ENCODE results near the genes RLBP1, PLIN1 and ARPIN.

- RRBS: no CpG with 5 or more reads among the region's 4 CpGs
These were observed 36.4 kb upstream of the ABHD2 start for GRCh38 chr15:89051685-89052424.

DNA sequence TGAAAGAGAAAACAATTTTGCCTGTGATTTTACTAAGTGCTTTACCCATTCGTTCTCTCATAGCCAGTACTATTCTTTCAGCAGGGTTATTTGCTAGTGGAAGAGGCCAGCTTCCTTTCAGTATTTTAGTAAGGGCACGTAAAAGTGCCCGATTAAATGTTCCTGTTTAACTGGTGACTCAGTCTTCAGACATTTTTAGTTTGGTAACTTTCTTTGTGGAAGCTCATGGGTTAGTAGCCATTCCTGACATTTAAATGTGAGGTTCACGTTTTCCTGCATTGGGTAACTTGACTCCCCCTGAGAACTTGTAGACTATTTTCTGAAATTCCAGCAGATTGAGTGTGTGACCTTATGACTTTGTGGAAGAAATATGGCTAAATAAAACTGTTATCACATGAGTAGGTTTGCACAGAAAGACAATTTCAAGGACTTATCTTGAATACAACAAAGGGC is 16.9 kb downstream of the ABHD2 start:
- RRBS: no CpG with 5 or more reads among the region's 4 CpGs

DNA sequence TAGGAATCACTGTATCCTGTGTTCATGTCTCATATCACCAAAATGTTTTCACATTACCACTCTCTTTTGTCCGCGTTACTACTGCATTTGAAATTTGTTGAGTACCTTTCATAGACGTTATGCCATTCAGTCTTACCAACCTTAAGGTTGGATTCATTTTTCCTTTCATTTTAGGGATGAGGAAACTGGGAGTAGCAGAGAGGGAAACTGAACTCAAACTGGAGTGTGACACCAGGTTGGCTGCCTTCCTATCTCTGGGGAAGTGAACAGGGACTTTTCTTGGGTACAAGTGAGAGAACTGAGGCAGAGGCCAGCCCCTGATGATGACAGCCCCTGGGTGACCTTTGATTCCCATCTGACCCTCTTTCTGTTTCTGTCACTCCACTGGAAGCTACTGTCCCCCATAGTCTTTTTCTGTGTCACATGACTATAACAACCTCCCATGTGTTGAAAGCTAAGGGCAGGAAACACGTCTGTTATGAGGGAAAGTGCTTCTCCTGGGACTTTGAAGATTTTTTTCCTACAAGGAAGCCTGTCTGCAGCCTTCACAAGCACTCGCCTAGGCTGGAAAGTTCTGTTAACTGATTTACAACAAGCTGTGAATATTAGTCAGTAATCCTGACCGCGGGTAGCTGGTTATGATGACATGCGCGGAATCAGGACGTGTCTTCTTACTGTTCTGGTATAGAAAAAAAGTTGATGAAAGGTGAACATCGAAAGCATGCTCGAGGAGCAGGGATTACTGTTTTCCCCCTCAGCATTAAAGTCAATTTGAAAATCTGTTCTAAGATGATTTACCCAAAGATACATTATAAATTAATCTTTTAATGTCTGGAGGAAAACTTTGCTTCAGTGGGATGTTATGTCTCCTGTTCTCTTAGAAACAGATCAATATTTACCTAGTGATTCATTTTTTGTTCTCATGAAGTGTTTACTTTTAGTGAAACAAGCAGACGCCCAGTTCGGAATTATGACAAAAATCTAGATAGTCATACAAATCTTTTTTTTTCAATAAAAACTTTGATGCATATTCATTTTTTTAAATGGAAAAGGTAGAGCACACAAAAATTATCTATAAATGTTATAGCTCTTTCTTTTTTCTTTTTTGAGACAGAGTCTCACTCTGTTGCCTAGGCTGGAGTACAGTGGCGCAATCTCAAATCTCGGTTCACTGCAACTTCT is 31.5 kb downstream of the ABHD2 start:
- RRBS: no CpG with 5 or more reads among the region's 16 CpGs

GRCh38 chr15:89122426-89122753 is 34.1 kb downstream of the ABHD2 start:
- RRBS: no CpG with 5 or more reads among the region's 4 CpGs

GRCh38 chr15:89125164-89125979 is 37.1 kb downstream of the ABHD2 start:
- RRBS: no CpG with 5 or more reads among the region's 8 CpGs

DNA sequence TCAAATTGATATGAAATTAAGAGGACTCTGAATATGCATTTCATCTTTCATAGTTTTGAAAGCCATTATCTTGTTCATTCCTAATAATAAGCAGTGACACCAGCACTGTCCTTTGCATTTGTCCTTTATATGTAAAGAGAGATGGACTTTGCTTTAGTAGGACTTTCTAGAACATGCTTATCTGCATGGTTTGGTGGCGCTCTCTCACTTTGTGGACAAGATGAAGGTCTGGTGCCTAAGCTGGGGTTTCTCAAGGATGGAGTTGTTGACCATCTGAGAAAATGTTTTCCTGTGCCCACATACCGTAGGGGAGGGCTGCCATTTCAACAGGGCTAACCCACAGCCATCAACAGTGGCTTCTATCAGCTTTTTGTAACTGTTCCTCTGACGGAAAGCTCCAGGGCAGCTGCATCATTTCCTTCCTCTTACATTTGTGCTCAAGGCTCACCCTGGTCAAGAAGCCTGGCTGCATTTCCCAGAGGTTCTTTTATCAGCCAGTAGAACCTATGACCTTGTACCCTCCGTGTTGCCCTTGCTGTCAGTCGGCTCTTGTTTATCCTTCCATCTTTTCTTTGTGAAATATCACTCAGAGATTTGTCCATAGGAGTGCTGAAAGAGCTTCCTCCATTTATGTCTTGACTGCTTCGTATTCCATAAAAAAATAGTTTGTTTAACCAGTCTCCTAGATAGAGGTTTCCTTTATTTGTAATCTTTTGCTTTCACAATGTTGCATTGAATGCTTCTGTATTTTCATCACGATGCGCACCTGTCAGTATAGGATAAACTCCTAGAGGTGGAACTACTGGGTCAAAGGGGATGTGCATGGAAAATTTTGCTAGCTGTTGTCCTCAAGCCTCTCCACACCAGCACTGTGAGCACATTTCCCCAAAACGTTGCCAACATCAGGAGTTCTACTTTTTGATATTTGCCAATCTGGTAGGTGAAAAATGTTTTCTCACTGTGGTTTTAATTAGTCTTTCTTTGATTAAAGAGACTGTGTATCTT is 44.7 kb downstream of the ABHD2 start:
- RRBS: no CpG with 5 or more reads among the region's 9 CpGs

DNA sequence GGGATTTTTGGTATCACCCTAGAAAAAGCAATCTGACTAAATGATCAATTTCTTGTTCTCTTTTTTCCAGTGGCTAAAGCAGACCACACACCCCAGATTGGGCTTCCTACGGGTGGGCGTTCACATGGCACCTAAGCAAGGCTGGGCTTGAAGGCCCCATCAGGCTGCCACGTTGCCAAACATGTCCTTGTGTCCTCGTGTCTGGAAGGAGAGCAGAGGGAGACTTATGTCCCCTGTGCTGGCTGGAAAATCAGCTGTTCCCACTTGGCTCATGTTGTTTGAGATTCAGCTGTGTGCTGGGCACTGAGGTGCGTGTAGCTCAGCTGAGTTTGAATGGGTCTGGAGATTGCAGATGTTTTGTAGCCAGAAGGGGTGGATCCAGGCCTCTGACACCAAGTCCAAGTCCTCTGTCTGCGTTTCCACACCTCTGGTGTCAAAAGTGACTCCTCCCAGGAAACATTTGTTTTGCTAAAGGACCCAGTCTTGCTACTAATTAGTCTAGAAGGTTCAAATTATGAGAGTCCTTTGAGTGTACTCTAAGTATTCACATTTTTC is 34.6 kb downstream of the RLBP1 start:
- RRBS: no CpG with 5 or more reads among the region's 6 CpGs

- RRBS: 22% methylated on average over 2 of the region's 14 CpGs
These were observed at the start of gene RLBP1 for GRCh38 chr15:89221281-89222050. RLBP1 (minus strand) TSS chr15:89221579.

DNA sequence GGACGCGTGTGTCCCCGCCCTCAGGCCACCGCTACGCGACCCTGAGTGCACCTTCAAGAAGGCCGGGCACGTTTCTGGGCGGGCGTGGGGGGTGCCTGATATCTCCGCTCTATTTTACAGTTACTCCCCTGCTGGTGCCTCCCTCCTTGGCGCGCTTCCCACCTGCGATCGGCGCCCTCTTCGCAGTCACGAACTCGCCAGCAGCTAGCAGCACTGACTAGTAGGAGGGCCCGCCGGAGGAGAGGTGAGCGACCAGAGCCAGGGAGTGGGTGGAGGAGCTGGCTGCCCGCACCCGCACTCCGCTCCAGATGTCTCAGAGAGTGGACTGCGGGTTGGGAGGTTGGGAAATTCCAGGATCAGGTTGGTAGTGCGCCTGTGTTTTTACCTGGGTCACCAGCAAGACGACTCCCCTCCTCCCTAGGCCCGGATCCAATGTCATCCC is 43.3 kb upstream of the POLG start:
- RRBS: 54% methylated on average over 4 of the region's 29 CpGs

GRCh38 chr15:89399023-89399862 is 64.6 kb upstream of the POLG start:
- RRBS: 64% methylated on average over 30 of the region's 54 CpGs

DNA sequence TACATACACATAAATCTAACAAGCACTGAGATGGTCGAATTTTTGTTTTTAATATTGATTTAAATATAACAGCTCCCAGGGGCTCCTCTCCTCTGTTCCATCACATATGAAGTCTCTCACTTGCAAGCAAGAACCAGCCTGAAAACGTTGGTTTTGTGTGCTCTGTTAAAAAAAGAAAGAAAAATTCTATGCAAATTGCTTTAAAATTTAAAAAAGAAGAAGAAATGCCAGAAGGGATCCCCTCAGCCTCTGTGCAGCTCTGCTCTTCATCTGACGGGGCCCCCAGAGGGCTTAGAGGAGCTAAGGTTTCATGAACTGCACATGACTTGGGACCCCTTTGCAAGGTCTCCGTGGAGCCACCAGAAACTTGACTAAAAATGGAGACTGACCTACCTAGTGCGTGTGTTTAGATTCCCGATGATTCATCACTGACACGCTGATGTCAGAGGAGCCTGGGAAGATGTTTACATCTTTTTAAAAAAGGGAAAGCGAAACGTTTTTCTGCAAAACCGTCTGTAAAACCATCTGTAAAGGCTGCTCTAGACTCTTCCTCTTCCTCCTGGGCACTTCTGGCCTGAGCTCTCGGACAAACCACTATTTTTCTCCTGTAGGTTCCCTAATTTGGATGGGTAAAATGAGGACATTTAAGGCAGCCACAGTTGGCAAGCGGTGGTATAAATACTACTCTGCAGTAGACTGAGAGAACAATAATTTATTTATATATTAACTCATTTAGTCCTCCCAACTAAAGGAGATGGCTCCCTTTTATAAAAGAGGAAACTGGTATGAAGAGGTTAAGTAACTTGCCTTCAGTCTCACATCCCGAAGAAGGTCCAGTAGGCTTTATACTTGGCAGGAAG is 67.2 kb upstream of the POLG start:
- RRBS: no CpG with 5 or more reads among the region's 13 CpGs

DNA sequence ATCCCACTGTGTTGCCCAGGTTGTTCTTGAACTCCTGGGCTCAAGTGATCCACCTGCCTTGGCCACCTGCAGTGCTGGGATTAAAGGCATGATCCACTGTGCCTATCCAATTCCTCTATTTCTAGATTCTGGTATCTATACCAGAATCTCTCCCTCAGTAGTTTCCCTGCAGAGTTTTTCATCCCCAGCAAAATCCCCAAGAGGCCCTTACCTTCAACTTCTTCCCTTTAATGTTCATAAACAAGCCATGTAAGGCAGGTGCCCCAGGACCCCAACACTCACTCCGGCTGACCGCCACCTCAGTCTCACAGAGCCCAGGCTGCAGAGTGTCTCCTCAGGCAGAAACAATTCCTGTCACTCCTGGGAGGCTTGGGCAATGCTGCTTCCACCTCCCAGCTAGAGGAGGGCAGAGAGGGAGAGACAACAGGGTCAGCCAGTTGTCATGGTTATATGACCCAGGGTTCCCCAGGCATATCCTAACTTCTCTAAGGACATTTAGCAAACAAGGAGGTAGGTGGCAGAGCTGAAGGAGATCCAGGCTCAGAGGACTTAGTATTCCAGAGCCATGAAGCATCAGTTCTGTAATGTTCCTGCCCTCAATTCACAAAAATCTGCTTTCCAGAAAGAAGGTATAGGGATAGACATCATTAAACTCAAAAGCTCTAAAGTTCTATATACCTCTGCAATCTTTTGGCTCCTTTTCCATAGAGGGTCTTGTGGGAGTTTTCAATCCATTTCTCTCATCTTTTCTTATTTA is at the start of gene PLIN1:
PLIN1 (minus strand) TSS at position 328 of the 757 bp plus-strand sequence.
- RRBS: no CpG with 5 or more reads among the region's 2 CpGs

DNA sequence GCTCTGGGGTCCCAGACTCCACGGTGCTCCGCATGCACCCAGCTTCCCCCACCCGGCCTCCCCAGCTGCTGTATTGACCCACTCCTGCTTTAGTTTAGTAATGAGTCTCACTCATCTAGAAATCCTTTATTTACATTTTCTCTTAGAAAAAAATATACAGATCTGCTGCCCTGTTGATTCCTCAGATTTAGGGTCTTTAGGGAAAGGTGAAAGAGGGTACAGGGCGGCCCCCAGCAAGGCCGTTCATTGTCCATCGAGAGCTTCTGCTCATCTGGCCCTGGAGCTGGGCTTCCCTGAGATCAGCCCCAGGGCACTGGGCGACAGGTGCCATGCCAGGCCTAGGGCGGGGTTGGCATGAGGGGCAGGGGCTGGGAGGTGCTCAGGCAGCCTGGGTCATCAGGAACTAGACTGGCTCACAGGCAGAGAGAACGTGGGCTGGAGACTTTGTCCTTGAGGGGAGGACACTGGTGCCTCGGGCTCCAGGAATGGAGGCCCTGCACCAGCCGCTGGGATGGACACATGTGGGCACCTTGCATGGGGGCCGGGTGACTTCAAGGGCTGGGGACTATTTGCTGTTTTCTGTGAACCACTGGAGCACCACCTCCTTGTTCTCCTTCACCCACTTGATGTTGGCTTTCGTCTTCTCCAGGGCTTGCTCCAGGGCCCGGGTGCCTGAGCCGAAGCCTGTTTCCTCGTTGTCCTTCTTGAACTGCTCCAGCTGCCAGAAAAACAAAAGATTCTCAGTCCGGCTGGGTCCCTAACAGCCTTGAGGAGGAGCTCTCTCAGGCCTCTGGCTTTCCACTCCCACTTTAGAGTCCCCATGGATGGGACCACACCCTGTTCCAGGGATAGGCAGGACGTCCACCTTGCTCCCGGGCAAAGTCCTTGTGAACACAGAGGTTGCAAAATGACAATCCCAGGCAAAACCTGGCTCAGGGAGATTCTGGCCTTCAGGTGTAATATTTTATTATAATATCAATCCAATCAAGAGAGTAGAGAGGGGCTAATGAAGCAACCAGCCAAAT is 9.0 kb downstream of the MESP2 start:
- RRBS: 47% methylated on average over 7 of the region's 19 CpGs

GRCh38 chr15:89791902-89792779 is 16.0 kb downstream of the MESP2 start:
- RRBS: no CpG with 5 or more reads among the region's 26 CpGs

DNA sequence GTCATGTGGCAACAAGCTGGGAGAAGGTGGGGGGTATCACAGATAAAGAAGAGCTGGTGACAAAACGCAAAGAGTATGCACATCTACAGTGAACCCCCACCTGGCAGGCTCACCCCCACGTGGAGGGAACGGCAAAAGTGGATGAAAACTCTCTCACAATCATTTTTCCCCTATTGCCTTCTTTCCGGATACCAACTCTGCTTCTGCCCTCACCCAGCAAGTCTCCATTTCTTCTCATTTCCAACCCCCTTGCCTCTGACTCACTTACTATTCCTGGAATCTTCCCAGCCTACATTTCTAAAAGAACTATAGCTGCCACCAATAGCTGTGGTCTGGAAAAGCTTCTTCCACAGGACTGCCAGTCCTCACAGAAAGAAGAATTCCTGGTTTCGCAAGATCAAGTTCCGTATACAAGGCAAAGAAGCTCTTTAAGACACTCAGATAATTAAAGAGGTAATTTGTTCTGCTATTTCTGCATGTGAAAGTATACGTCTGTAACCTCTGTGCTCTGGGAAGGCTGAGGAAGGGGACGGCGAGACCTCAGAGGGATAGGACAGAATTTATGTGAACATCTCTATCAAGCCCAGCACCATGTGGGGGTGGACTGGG is 21.9 kb upstream of the ANPEP start:
- RRBS: no CpG with 5 or more reads among the region's 9 CpGs

DNA sequence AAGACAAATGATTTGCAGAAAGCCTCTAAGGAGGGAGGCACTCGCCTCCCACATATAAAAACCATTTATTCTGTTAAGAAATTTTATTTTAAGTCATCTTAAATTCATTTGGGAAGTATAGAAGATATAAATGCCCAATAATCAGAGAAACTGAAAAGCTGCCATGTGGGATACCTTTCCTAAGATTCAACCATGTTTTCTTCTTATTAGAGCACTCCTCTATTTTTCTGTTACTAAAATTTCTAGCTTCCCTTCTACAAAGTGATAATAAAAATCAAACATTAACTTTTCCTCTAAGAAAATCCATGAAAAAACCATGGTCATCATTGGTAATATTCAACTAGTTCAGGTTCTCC is 36.4 kb downstream of the AP3S2 start:
- RRBS: no CpG with 5 or more reads among the region's 1 CpG

GRCh38 chr15:89912167-89913131 is at the start of gene ARPIN:
ARPIN (minus strand) TSS chr15:89912952.
- RRBS: 8% methylated on average over 38 of the region's 83 CpGs

GRCh38 chr15:89971623-89972065 is 29.5 kb upstream of the ZNF710 start:
- RRBS: no CpG with 5 or more reads among the region's 5 CpGs

GRCh38 chr15:90031113-90031982 is 30.2 kb downstream of the ZNF710 start:
- RRBS: 57% methylated on average over 3 of the region's 11 CpGs

DNA sequence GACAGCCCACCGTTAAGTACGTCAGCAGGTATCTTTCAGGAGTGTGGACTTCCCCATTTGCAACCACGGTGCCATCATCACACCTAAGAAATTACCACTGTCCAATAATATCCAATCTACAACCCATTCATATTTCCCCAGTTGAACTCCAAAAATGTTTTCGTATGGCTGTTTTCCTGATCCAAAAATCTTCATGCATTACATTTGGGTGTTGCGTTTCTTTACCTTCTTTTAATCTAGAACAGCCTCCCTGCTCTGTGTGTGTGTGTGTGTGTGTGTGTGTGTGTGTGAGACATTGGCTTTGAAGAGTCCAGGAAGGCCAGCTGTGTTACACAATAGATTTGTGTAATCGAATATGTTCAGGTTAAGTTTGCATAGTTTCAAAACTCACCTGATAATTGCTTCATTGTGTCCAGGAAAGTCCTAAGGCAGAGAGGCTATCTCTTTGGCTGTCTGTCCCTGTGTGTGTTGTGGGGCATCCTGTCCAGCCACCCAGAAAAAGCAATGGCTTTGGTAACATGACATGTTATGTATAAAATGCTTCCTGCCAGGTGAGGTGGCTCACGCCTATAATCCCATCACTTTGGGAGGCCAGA is 37.4 kb downstream of the ZNF710 start:
- RRBS: no CpG with 5 or more reads among the region's 7 CpGs